Natural killer cell (primary cell): ENCODE measurements around the gene SH3D21.

DNA sequence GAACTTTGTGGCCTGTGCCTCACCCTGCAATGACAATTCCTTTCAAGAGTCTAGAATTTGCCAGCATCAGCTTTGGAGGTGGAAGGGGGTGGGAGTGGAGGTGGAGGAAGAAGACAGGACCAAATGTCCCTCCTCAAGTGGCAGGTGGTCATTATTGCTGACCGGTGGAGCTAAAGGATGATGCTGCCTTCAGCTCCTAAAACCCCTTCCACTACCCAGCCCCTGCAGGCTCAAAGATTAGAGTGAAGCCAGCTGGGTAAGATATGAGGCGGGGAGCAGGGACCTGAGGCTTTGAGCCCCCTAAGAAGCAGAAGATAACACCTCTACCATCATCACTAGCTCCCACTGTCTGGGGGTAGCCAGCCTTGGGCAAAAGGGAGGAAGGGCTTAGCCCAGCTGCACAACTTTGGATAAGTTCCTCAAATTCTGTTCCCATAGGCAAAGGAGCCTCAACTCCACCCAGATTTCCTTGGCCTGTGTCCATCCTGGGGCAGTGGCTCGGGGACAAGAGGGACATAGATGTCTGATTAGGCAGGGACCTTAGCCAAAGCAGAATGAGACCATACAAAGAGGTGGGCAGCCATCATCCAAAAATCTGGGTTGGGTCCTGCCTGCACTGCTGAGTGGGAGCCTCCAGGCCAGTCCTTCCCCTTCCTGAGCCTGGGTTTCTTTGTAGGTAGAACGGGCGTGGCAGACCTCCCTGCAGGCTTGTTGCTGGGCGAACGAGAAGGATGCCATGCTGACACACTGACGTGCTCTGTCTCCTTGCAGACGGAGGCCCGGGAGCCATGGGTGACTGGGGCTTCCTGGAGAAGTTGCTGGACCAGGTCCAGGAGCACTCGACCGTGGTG, 852 bp downstream of the GJA4 start:
- PRO-cap = no peak

GRCh38 chr1:34844148-34844844, 15.3 kb downstream of the SMIM12 start:
- PRO-cap = no peak

GRCh38 chr1:35178628-35179410, 14.1 kb downstream of the SFPQ start:
- PRO-cap = no peak

- PRO-cap = no peak
These were observed 88.9 kb downstream of the ZMYM4 start for GRCh38 chr1:35357318-35357896.

- PRO-cap = no peak
These were observed 136.2 kb downstream of the ZMYM4 start for GRCh38 chr1:35404494-35405320.

DNA sequence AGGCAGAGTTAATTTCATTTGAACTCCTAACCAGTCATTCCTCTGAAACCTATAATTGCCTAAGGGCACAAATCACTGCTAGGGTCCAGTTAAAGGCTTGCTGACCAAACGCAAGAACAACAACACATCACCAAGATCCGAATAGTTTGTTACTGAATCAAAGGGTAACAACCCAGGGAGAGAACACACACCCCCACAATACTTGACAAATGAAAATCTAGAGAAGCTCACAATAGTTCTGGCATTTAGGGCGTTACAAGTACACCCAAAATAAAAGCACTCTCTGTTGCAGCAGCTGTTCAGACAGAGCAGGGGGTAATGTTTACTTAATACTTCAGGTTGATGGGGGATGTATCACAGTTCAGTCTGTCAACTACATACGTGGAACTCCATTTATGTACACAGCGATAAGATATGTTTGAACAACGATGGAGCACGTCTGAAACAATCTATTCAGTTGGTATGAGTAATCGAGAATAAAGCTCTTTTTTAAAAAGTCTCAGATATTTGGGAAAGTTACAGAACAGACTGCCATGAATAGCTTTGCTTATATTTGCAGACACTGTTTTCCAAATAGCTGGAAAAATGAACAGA, 1.2 kb downstream of the KIAA0319L start:
- PRO-cap = no peak

- PRO-cap = no peak
These were observed 3.1 kb downstream of the C1orf216 start for GRCh38 chr1:35715160-35716417.

DNA sequence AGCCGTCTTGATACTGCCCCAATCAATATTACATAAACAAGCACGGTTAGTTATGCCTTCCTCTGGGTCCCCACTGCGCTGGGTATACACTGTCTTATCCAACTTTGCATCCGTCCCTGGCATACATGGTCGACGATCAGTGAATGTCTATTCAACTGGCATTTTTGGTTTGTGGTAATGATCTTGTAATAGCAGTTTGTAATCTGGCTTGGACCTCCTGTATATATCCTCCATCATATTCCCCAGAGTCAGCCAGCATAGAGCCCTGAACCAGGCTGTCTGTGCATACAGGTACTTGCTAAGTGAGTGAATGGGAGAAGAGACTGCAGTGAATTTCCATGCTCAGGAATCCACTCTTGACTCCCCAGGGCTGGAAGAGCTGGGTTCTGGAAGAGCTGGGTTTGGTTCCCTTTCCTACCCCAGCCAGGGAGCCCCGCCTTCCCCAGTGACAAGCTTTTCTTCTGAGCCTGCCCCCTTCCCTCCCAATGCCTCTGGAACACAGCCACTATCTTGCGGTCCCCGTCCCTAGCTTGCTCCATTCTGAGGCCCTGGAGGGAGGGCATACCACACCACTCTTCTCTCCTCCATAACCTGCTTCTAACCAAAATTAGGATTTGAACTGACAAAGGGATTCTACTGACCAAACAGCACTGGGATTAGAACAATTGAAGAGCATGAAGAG, 992 bp downstream of the C1orf216 start:
- PRO-cap = no peak

- PRO-cap = unidirectional peak, minus-strand start at chr1:35779834
These were observed 9.9 kb upstream of the CLSPN start for GRCh38 chr1:35779746-35780017.

DNA sequence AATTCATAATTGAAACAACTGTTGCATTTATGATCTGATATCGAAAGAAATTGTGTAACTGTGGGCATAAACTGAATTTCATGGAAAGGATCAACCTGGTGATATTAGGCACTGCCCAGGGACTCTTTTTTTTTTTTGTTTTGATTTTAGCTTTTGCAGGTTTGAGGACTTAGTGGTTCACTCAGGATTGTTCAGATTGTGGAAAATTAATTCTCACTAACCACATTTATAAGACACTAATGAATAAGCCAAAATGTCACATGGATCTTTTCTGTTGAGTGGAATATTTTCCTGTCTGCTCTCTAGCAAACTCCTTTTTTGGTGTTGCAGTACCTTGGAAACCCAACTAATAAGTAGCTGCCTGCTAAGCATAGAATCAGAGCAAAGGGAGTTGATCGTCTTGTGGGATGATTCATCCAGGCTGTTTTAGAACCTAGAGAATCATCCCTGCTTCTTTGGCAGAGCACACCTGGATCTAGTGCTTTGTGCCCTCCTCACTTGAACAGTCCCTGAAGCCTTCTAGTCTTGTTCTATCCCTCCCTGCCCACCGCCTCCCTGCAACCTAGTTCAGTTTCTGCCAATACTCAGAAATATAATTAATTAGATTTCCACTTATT, 2.2 kb downstream of the AGO4 start:
- PRO-cap = no peak

DNA sequence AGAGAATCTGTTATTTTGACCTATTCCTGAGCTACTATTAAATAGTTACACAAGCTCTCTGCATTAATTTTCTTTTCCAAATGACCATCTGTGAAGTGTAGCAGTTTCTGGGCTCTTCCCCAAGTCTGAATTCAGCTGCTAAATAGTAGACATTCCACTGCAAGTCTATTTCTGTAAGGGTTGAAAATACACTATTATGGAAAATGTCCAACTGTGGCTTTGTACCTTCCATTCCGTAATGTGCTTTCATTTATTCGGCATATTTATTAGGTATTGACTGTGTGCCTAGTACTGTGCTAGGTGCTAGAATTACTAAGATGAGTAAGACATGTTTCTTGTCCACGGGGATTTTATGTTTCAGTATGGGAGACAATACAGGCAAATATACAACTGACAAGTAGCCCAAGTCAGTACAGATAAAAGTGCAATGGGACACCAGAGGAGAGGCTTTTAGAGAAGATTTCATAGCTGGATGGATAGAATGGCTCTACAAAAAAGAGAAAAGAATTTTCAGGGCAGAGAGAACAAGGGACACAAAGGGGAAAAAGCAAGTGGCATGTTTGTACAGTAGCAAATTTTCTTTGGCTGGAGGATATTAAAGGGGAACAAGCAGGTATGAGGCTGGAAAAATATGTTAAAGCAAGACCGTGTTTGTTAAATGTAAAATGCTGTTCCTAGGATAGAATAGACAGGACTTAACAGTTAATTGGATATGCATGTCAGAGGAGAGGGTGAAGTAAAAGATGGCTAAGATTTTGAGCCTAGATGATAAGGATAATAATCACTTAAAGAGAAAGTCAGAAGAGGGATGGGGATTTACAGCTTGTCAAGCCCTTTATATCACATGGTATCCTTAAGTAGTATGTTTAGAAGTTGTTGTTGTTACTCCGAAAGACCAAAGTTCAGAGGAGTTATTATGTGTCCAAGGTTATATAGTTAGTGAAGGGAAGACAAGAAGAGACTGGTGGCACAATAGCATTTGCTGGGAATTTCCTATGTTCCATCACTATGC, 31.2 kb upstream of the AGO1 start:
- PRO-cap = no peak

DNA sequence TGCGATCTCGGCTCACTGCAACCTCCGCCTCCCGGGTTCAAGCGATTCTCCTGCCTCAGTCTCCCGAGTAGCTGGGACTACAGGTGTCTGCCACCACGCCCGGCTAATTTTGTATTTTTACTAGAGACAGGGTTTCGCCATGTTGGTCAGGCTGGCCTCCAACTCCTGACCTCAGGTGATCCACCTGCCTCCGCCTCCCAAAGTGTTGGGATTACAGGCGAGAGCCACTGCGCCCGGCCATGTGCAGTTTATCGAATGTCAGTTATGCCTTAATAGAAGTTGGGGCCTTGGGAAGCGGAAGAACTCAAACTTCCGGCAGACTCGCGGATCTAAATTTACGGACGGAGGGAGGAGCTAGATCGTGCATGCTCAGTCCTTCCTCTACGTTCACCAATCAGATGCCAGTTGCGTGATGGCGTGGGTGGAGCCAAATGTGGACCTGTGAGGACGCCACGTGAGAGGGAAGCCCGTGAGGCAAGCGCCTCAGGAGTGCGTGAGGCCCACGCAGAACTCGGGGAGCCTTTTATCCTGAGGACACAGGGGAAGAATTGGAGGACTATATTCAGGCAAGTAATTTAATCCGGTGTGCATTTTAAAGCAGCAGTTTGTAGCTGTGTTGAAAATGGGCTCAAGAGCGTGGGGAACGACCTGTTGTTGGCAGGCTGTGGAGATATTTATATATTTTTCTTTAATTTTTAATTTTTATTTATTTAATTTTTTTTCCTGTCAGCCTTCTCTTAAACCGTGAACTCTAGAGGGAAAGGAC, 13.5 kb upstream of the AGO1 start:
- PRO-cap = no peak

- PRO-cap = no peak
These were observed 756 bp downstream of the AGO1 start for GRCh38 chr1:35883549-35884381.

GRCh38 chr1:36303528-36304831, 2.2 kb upstream of the SH3D21 start:
- PRO-cap = no peak

DNA sequence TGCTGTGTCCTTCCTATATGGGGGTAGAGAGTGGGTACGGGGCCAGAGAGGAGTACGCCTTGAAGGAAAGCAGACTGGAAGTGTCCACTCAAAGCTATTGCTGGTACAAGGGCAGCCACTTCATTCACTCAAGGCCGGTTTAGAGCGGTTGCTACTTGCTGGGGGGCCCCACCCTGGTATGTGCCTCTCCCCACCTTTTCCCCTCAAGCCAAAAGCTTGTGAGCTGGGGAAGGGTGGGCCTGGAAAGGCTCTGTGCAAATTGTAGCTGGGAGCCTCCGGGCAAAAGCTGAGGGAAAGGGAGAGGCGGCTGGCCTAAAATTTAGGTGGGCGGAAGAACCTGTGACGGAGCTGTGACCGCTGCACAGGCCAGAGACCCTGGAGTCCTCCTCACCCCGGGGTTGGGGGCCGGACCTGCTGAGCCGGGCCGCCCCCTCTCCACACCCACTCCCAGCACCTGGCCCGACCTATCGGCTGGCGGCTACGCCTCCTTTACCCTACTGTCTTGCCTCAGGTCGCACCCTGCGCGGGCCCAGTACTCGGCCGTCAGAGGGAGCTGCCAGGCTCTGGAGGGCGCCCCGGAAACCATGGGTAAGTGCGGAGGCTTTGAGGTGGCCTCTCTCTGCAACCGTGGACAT, at the start of gene SH3D21:
Gene SH3D21, plus strand, starts transcription at position 532 of the 635 bp plus-strand sequence.
- PRO-cap = unidirectional peak, plus-strand start at position 532 of the sequence

DNA sequence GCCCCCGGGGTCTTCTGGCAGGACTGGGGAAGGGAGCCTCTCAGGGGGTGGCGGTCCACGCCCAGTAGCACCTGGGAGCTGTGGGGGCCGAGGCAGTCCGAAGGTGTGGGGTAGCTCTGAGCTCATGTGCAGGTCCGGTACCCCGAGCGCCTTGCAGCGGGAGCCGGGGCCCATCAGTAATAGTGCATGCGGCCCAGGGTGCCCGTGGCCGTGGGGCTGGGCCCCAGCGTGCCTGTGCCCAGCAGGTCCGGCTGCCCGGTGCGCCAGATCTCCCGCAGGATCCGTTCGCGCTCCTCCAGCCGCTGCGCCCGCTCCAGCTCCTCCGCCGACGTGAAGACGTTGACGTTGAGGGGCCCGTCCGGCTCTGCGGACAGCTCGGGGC, 1.3 kb downstream of the EVA1B start:
- PRO-cap = no peak

DNA sequence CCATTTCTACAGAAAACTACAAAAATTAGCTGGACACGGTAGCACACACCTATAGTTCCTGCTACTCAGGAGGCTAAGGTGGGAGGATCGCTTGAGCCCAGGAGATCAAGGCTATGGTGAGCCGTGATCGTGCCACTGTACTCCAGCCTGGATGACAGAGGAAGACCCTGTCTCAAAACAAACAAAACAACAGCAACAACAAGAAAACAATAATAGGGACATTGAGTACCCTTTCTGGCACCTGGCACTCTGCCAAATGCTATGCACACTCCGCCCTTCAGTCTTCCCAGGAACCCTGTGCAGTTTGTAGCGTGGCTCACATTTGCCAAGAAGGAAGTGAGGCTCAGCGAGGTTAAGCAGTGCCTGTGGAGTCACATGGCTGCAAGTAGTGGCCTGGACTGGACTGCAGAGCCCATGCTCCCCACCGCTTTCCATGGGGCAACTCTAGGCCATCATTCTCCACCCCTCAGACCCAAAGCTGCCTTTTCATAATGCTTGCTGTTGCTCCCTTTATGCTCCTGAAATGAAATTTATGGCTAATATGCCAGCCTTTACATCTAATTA, 5.2 kb upstream of the EVA1B start:
- PRO-cap = no peak

GRCh38 chr1:36359685-36360315, 25.9 kb downstream of the STK40 start:
- PRO-cap = no peak

DNA sequence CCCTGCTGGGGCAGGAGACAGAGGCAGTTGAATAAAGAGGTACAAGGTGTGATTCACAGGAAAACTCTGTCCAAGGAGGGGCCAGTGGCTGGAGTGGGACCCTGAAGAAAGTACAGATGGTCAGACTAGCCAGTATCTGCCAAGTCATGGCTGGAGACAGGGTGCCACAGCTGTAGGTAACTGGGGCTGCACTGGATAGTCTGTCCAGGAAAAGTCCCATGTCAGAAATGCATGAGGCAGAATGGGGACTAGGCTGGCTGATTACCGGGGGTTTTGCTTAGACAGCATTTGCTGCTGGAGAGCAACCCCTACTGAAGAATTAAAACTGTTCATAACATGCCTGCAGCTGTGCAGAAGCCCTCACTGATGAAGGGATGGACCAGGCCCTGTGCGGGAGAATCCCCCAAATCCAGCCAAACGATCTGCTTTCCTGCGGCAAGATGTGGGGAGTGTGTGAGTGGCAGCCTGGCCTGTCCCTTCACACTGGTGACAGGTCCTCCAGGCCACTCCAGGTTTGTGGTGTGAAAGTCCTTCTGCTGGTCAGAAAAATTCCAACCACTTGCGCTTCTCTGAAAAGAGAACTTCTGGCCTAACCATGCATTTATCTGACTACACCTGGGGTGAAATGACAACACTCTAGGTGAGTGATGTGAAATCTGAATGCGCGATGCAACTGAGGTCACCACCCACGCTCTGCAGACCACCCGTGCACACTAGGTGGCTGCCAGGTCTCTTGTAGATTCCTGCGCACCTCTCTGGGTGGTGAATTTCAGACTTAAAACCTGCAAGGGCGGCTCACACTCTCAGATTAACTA, 15.6 kb downstream of the STK40 start:
- PRO-cap = no peak

- PRO-cap = bidirectional peak, plus-strand start at chr1:36384751, minus-strand start at chr1:36384645
These were observed 1.3 kb downstream of the STK40 start for GRCh38 chr1:36384444-36384808.